Left common carotid artery plus branches (tissue), 1 donor: ENCODE results near the genes MRPS23, SRSF1, TSPOAP1 and SUPT4H1.

DNA sequence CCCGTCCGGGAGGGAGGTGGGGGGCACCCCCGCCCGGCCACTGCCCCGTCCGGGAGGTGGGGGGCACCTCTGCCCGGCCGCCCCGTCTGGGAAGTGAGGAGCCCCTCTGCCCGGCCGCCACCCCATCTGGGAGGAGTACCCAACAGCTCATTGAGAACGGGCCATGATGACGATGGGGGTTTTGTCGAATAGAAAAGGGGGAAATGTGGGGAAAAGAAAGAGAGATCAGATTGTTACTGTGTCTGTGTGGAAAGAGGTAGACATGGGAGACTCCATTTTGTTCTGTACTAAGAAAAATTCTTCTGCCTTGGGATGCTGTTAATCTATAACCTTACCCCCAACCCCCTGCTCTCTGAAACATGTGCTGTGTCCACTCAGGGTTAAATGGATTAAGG lies 3.6 kb downstream of the MRPS23 start:
- PRO-cap = no peak

DNA sequence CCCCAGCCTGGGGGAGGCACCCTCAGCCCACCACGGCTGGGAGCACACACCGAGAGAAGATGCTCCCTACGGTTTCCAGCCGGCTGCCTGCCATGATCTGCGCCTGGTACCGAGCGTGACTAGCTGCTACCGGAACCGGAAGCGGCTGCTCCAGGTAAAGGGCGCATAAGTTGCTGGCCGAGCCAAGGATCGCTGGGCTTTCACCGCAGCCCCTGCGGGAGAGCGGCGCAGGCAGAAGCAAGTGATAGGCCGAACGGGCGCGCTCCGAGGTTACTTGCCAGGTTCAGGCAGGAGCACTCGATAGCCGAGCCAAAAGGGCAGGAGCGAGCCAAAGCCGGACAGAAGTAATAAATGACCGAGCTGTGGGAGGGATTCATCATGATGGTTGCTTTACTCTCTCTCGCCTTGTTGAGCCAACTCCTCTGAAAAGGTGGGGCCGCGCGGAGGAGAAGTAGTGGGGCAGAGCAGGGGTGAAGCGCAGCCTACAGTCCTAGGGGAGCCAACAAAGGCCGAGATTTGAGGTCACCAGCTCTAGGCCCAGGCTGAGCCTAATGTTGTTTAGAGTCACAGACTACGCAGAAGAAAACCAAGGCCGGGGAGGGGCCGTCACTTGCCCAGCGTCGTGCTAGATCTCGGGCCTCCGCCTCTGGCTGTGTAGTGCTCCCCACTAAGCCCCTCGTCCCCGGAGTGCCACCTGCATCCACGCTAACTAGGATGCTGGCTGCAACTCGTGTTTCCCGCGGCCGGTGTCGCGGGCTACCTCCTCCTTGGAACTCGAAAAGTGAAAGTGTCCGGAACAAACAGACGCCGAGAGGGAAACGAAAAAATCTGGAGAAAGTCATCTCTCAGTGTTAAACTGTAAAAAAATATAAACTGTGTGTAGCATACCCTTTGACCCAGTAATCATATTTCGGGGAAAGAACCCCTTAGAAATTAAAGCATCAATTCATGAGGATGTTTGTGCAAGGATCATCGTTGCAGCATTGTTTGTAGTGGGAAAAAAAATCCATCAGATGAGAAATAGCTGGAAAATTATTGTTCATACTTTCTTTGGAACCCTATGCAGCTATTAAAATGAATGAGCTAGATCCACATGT lies at the start of gene MRPS23:
MRPS23 (minus strand) TSS at position 128 of the 1,097 bp plus-strand sequence.
- PRO-cap = bidirectional peak, plus-strand start at position 358 of the sequence, minus-strand start at position 117 of the sequence

DNA sequence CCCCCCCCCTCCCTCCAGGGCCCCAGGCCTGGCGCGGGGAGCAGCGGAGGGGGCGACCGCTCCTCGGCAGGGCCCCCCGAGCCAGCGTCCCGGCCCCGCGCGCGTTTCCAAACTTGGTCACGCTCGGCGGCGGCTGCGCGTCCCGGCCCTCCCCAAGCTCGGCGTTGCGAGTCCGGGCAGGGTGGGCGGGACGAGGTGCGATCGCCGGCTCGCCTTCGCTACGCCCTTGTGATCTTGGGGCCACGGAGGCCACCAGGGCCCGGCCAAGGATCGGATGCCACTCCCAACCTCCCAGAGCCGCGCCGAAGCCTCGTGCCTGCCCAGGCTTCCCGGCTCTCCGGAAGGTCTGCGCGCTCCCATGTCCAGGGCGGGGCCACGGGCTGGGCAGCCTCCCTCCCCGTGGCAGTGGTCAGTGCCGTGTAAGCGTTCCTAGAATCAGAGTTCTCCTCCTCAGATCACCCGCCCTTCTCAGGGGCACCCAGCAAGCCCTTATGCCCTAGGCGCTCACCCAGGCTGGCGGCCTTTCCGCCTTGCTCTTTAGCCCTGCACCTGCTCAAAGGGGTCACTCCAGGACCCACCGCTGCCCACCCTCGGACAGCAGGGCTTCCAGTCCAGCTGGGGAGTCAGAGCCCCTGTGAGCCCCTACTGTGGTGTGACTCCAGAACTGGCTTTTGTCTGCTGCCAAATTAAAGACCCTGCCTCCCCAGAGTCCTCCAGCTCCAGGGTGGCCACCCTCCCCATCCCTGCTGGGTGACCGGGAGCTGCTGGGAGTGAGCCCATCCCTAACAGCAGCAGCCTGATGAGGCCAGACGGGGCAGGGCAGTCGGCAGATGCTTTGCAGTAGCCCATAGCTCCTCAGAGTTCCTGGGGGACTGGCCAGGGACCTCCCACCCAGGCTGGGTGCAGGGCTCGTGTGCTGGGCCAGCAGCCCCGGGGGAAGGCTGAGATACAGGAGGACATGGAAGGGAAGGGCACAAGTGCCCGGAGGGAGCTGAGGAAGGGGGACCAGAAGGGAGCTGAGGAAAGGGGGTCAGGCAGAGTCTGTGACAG lies 12.3 kb upstream of the MRPS23 start:
- PRO-cap = unidirectional peak, minus-strand start at position 348 of the sequence

GRCh38 chr17:57866915-57867579 lies 17.2 kb upstream of the MRPS23 start:
- PRO-cap = no peak

DNA sequence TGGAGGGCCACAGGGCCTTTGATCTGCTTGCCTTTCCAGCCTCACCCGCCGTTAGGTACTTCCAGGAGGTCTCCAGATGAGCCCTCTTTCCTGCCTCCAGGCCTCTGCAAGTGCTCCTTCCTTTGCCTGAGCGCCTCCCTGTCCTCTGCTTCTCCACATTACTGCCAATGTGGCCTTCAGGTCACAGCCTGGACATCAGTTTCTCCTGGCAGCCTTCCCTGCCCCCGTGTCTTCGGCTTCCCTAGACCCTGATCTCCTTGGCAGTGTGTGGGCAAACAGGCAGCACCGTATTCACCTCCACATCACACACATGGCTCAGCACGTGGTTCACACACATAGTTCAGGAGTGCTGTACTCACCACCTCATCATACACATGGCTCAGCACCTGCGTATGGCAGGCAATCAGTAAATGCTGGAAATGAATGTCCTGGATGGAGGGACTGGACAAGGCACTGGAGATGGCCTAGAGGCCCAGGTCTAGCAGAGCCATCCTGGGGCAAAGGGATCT lies 26.4 kb upstream of the MRPS23 start:
- PRO-cap = no peak

DNA sequence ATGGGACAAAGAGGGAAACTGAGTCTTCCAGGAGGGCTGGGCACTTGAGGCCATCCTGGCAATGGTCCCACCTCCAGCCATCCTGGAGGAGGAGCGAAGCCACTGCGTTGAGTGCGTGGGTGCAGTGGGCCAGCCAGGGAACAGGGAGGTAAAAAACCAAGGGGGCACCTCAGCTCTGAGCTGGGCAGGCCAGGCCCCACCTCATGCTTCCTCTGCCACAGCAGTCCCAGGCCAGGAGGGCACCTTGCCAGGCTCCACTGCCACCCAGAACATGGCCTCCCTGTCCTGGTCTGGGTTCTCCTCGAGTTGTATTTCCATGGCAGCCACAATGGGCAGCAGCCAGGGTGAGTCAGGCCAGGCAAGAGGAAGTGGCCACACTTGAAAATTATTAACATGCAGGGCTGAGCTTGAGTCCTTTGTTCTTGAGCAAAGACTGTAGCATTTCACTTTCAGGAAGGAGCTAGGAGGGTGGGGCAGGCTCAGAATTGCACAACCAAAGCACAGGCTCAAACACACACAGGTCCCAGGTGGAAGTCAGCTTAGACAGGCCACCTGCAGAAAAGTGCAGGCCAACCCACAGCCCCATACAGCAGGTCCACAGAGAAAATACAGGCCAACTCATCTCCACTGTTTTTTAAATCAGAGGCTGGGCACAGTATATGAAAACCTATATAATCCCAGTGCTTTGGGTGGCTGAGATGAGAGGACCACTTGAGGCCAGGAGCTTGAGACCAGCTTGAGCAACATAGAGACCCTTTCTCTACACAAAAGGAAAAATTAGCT lies 52.0 kb downstream of the CUEDC1 start:
- PRO-cap = no peak

GRCh38 chr17:57914340-57915154 lies 40.7 kb downstream of the CUEDC1 start:
- PRO-cap = no peak

DNA sequence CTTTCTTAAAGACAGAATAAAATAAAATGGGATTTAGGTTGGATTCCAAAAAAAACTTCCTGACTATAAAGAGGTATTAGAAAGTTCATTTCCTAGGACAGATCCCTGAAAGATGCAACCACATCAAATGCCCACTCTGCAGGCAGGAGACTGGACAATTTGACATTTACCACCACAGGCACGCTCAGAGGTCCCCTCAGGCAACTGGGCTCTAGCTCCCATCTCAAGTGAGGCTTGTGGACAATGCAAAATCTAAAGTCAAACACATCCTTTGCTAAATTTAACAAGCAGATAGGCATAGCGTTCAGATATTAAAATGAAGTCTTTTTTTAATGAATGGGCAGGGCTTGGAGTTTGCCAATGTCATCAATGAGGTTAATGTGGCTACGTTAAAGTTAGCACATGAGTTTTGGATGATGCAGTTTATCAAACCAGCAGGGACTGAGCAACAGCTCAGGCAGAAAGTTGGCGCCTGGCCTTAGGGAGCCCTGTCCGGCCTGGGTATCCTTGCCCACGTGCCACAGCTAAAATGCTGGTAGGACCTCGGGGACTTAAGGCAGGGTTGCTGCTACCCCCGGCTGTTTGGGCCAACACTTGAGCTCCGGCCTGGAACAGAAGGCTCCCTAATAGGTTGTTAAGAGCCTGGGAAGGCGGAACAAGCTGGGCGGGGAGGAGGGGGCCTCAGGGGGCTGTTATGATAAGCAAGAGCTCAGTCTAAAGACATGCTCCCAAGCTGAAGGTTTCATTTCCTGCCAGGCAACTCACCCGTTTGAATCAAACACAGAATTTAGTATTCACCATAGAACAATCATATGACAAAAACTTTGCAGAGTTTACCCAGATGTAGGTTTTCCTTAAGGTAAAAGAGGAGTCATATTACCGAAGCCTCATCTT lies 39.8 kb downstream of the CUEDC1 start:
- PRO-cap = no peak

DNA sequence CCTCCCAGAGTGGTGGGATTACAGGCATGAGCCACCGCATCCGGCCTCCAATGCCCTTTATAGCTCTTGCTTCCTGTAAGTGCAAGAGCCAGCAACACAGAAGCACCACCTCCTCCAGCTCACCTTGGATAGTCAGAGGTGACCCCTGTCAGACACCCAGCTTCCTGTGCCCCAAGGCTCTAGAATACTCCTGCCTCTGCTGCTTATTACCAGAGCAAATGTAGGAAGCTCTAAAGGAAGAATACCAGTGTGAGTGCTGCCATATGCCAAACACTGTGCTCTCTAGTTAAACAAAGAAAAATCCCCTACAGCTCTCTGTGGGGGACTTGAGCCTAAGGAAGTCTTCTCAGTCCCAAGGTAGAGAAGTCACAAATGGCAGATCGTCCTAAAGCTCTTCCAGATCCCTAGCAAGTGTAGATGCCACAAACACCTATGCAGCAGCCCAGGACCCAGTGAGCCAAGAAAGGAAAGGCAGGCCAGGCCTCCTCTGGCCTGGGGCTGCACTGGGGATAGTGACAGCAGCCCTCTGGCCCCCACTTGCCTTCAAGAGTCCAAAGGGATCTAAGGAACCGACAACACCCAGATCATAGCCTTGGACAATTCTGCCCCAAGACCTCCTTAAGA lies 2.6 kb downstream of the CUEDC1 start:
- PRO-cap = no peak

DNA sequence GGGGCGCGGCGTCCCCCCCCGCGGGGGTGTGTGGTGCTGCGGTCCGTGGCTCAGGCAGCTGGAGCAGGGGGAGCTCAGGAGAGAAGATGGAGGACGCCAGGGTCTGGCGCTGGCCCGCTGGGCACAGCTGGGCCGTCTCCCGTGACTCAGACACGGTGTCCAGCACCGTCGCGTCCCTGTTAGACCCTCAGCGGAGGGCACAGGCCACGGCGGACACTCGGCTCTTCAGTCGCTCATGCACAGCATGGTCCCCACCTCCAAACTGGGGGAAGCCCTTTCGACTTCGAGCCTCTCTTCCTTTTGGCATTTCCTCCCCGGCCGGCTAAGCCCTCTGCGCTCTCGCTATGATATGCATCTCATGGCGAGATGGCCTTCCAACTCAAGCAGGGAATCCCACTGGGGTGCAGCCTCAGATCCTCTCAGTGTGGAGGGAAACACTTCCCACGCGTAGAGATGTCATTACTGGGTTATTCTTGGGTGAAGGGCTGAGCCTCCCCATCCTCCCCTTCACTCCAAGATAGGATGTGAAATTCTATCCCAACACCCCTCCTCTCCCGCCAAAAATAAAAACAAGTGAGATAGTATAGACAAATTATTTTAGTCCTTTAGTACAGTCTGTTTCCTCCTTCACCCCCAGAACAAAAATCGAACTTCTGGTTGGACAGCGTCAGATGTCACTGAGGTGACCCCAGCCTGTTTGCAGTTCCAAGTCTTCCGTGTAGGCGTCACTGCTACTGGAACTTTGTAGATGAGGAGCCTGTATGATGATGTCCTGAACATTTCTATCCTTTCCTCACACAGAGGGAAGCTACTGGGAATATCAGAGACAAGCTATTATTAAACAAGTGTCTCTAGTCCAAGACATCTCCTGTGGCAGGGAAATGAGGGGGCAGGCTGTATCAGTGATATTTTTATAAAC lies 664 bp upstream of the VEZF1 start:
- PRO-cap = bidirectional peak, plus-strand start at position 61 of the sequence, minus-strand start outside the sequence

- PRO-cap = unidirectional peak, minus-strand start at chr17:58007224; unidirectional peak, plus-strand start at chr17:58007751
These were observed at the start of gene SRSF1 for GRCh38 chr17:58006862-58007889. SRSF1 (minus strand) TSS chr17:58007246.

DNA sequence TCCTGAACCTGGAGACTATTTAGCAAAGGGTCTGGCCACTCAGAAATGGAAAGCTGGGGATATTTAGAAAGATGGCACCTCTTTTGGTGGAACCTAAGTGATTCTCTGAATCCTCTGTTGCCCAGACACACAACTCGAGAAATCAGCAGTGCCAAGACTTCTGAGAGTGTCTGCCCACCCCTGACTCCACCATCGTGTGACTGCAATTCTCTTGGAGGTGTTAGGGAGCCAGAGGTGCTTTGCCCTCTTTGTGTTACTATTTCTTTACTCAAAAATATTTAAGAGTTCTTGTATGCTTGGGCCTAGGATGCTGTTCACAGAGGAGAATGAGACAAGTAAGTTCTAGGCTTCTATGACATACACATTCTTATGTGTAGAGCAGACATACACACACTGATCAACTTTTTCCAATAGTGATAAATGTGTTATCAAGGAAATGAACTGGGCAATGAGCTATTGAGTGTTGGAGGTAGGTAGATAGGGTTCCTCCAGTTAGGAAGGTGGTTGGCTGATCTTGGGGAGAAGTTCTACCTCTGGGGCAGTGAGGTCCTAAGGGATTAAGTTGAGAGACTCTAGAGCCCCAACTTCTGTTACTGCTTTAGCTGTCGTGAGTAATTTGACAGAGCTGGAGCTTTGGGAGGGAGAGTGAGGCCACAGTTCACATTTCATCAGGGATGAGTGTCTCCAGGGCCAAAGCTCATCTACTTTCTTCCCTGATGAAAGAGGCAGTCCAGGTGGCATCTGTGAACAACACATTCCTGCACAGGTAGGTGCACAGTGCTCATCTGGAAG lies 8.6 kb downstream of the DYNLL2 start:
- PRO-cap = no peak

DNA sequence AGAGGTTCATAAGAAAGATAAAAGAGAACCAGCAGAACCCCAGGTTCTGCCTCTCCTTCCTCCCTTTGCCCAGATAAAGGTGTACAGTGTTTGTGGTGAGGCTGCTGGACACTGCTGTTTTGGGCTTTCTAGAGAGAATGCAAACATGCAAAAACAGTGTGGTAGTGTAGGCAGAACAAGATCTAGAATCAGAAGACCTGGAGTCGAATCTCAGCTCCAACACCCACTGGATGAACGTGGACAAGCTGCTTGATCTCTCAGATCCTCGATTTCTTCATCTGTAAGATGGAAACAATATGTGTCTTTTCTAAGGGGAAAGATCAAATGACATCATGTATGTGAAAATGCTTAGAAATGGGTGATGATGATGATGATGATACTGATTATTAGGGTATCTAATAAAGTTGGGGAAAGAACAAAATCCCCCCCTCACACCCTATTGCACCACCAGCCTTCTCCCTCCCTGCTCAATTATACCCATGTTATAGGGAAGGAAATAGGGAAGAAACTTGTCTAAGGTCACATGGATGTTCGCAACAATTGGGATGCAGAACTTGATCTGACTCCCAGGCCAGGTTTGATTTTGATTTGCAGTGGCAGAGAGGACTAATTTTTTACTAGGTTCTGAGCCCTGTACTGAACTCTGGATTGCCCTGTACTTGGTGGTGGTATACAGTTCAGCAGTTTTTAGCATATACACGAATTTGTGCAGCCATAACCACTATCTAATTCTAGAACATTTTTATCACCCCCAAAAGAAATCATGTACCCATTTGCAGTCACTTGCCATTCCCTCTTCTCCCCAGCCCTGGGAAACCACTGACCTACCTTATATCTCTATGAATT lies 11.0 kb downstream of the DYNLL2 start:
- PRO-cap = no peak

DNA sequence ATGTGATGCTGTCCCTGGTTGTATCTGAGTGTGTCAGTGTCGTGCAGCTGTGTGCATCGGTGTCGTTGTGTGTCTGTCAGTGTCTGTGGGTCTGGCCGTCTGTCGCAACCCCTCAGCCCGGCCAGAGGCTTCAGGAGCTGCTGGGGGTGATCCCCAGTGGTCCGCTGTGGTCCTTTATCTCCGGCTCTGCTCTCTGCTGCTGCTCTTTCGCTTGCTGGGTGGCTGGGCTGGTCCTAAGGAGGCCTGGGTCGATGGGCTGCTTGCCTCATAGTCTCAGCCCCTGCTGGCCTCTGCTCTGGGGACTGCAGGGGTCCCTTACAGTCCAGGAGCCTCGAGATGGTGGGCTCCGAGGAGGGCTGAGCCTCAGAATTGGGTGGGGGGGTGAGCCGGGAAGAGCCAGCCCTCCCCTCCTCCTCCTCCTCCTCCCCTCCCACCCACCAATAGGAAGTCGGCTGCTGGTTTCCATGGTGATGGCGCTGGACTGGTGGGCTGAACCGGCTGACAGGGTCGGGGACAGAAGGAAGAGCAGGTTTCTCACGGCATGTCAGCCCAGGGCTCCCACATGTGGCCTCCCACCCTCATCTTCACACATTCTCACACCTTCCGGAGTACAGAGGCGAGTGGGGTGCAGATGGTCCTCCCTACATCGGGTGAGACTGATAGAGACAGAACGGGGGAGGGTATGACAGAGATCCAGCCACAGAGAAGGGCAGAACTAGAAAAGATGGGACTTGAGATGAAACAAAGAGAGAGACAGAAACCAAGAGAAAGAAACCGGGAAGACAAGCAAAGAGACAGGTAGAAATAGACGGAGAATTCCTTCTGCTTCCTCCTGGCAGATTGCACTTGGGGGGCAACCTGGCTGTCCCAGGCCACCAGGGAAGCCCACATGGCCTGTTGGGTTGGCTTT lies at the start of gene TSPOAP1:
TSPOAP1 (minus strand) TSS at position 371 of the 910 bp plus-strand sequence.
- PRO-cap = no peak

DNA sequence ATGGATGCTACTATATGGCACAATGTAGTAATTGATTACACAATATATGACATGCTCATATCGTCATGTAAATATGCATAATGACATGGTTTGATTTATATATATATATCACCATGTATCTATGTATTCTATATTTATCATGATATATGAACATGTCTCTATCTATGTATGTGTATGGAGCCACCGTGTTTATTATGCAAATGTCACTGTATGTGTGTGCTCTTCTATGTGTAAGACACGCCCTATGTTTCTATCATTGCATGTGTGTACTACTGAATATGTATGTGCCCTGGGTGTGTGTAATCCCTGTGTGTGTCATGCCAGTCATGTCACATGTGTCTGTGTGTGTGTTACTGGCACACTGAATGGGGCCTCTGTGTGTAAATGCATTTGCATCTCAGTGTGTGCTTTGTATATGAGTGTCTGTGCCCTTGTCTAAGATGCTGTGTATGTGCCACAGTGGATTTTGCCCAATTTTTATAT lies 1.5 kb upstream of the TSPOAP1 start:
- PRO-cap = no peak

DNA sequence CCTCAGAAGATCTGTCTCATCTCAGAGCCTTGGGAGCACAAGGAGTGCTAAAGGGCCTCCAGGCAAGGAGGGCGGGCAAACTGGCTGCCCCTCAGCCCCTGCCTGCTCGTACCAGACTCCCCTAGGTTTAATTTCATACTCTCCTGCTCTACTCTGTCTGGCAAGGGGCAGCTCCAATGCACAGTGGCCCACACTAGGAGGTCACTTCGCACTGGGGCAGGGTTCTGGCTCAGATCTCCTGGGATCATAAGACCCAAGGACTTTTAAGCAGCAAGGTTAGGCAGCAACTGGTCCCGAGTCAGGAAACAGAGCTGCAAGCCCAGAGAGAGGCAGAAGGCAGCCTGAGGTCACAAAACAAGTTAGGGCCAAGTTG lies 7.7 kb upstream of the TSPOAP1 start:
- PRO-cap = no peak

- PRO-cap = no peak
These were observed 10.0 kb downstream of the SUPT4H1 start for GRCh38 chr17:58341837-58342548.

- PRO-cap = bidirectional peak, plus-strand start at chr17:58352372, minus-strand start at chr17:58352197
These were observed at the start of gene SUPT4H1 for GRCh38 chr17:58352052-58352866. SUPT4H1 (minus strand) TSS chr17:58352201.

DNA sequence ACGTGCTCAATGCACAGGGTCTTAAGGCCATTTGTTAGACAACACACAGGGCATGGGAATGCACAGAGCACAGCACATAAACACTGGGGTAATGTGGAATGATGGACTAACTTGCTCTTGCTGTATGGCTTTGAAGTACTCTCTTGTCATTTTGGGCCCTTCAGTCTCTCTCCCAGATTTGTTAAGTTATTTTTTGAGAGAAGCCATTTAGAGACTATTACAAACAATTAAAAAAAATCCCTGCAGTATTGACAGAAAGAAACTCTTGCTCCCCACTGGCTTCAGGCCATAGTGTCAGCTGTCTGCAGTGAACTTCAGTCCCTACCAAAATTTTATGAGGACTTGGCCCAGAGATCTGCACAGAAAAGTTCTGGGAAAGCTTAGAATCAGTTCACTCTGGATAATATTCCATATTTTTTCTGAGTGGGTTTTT lies 30.8 kb upstream of the SUPT4H1 start:
- PRO-cap = no peak

DNA sequence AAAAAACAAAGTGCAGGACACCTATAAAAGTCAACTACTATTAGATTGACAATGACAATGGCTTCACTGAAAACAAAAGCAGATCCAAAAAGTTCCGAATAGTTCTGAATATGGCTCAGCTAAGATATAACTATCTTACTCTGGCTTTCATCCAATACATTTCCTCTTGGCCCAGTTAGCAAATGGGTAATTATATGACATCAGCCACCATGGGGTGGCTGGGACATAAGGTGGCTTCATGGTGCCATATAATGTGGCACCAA lies 29.7 kb downstream of the RNF43 start:
- PRO-cap = no peak